Peritoneum (tissue), 1 donor: ENCODE measurements around a stretch of chr22.

GRCh38 chr22:35663032-35663389, 14.8 kb downstream of the APOL6 start:
- PRO-cap, result no peak

DNA sequence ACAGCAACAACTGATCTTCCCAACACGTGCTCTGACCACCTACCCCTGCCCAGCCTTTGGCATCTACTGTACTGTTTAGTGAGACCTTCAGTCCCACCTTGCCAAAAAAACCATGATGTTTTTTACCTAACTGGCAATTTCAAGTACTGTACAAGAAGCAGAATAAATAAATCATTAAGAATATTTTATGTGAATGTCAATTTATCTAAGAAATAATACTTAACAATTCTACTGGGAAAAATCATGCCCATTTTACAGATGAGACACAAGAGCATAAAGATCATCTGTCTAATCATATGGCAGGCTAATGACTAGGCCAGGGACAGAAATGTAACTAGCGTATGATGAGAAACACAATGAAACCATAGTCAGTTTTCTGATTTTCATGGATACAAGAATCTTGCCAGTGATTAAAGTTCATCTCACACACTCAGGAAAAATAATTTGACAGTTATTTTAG, 143.4 kb downstream of the RBFOX2 start:
- PRO-cap, result no peak

DNA sequence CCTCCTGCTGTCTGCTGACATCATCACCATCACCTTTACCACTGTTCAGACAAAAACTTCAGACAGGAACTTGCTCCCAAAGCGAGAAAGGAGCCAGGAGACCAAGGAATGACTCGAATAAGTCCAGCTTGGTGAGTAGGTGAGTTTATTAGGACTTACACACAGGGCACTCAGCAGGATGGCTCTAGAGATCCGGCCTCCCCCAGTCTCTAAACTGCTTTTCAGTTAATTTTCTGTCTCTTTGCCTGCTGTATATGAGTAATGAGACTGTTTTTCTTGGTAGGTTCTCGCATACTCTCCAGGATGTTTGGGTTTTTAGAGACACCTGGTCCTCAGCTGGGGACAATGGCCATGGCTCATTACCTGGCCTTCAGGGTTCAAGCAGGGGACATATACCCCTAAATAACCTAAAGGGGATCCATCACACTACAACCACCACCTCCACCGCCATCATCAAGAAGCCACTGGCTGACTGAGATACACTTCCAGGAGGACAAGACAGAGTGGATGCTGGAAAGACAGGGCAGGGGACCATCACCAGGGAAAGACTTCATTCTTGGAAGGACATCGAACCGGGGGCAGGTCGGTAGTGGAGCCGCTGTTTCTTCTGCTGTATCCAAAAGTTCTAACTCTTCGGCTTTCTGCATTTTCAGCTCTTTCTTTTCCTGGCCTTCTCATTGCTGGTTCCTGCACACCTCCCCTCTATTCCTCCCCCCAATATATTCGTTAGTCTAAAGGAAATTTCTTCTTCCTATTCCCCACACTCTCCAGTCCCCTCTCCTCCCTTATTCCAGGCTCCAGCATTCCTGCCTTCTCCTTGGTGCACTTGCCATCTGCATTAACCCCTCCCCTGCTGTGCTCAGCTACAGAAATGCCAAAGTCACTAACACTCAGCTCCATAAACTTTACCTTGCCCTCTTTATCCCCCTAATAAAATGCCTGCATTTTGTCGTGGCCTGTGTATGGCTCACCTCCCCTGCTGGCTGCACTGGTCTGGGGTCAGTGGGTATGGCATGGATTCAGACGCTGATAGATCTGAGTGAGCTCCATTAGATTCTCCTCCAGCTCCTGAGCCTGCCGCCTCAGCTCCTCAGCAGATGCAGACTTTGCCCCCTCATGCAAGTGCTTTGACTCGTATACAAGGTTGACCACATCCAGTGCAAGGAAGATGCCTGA, 20.0 kb downstream of the APOL3 start:
- PRO-cap, result no peak

- PRO-cap, result no peak
Measured at GRCh38 chr22:36166439-36167079, 6.0 kb upstream of the APOL3 start.

- PRO-cap, result no peak
Measured at GRCh38 chr22:36197529-36197974, 4.1 kb downstream of the APOL4 start.

GRCh38 chr22:36239825-36240125, 448 bp upstream of the APOL2 start:
- PRO-cap, result no peak

- PRO-cap, result no peak
Measured at GRCh38 chr22:36288239-36289371, 35.7 kb downstream of the APOL1 start.

DNA sequence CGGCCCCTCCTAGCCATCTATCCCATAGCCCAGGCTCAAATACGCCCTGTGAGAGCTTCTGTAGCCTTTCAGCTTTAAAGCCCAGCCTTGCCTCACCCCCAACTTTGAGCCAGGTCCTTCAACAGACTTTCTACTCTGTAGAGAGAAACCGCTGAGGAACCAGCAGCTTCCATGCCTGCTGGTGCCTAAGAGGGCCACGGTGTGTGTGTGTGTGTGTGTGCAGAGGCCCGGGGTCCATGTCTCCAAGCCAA, 42.2 kb downstream of the APOL1 start:
- PRO-cap, result no peak

DNA sequence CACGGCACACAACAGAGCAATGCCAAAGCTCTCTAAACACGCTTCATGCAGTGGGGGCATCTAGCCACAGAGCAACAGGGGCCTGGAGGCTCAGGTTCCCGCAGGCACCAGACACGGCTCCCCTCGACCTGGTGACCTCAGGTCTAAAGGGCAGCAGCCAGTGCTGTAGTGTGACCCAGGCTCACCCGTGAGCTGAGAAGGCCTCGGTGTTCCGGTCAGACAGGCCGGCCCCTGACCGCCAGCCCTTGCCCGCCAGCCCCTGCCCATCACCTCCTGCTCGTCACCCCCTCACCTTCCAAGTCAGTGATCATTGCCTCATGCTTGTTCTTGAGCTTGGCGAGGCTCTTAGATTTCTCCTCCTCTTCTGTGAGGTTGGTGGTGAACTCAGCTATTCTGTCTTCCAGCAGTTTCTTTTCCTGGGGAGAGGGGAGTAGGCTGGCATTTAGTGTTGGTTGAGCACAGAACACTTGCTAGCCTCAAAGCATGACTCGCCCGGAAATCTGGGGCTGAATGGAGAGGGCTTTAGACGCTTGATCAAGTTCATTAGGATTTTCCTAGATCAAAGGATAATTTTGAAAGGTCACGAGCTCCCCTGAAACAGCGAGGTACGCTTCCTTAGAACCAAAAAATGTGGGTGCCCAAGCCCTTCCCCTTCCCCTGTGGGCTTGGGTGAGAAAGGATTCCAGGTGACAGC, 45.8 kb downstream of the APOL1 start:
- PRO-cap, result no peak

- PRO-cap, result no peak
Measured at GRCh38 chr22:36302429-36302980, 49.6 kb downstream of the APOL1 start.

- PRO-cap, result no peak
Measured at GRCh38 chr22:36323208-36323748, 64.5 kb downstream of the MYH9 start.

GRCh38 chr22:36327715-36328154, 60.0 kb downstream of the MYH9 start:
- PRO-cap, result no peak

- PRO-cap, result no peak
Measured at GRCh38 chr22:36337274-36337939, 50.4 kb downstream of the MYH9 start.

GRCh38 chr22:36348715-36349453, 38.9 kb downstream of the MYH9 start:
- PRO-cap, result no peak

GRCh38 chr22:36372777-36373891, 14.6 kb downstream of the MYH9 start:
- PRO-cap, result no peak

GRCh38 chr22:36659535-36660876, 43.5 kb downstream of the CACNG2 start:
- PRO-cap, result no peak

DNA sequence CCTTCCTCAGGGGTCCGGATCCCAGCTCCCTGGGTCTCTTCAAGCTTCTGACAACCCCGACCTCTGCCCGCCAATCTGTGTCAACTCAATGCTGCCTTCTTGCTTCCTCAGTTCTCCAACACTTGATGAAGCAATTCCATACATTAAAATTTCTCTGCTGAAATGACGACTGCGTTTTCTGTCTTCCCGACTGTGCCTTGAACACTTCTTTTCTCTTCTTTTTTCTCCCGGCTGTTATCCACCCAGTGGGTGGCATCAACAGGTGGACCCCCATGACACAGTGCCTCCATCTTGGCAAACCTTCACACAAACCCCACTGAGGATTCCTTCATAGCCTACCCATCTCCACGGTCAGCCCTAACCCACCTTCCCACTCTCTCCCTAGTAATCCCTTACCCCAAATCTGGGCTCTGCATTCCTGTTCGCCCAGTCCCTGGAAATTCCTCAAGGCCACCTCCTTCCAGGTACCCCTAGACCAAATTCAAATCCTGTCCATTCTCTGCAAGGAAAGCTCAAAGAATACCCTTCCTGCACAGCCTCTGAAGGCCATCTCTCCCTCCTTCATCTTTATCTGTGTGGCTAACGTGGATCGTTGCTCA, 4.2 kb downstream of the IFT27 start:
- PRO-cap, result no peak

DNA sequence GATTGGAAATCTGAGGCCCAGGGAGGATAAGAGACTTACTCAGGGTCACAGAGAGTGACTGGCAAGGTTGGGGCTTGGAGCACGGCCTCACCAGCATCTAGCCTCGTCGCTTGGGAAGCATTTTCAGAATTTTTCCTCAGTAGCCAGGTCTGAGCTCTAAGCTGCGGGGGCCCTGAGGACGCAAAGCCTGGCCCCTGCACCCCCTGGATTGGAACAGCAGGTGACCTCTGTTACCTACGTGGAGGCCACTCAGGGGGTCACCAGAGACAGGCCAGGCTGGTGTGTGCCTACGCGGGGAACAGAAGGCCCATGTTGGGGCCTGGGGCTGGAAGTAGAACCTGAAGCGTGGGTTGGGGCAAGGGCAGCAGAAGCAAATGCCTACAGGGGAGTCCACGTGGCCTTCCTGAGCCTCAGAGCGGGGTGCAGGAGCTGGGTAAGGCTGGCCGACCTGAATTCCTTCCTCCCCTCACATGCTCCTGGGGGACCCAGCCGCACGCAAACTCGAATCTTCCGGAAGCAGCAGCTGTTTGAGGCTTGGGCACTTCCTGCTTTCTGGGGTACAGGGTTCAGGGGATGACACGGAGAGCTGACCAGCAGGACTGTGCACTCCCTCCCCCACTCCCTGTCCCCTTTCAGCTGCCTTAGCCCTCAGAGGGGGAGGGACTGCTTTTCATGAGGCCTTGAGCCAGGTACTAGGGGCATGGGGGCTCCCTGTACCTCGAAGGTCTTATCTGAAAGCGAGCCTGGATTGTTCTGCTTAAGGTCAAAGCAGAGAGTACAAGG, 1.3 kb downstream of the NCF4 start:
- PRO-cap, result no peak

- PRO-cap, result no peak
Measured at GRCh38 chr22:36873741-36874095, 12.9 kb downstream of the NCF4 start.

GRCh38 chr22:37026272-37026919, 6.9 kb downstream of the MPST start:
- PRO-cap, result no peak